Left colon (tissue), 1 donor: ENCODE results near the genes GRB10 and POM121L12.

GRCh38 chr7:50656630-50656988, 91.4 kb upstream of the DDC start:
- PRO-cap, result no peak

DNA sequence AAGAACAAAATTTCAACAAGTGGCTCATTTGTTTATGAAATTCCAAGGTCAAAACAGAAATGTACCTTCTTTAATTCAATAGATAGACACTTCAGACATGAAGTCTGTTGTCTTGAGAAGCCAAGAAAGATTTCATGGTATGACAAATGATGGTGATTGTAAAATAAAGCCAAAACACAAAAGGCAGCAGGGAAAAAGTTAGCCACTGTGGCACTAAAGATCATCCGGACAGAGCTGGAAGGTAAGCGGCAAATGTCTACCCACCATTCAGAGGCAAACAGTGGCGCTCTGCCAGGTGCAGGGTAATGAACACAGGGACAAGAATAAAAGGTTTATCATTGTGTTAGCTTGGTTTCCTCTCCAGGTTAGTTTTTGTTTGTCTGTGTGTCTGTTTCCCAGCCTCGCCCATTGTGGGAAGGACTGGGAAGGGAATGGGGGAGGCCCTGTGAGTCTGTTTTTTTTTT, 74.4 kb downstream of the GRB10 start:
- PRO-cap, result no peak

GRCh38 chr7:50710777-50711265, 71.9 kb downstream of the GRB10 start:
- PRO-cap, result no peak

- PRO-cap, result no peak
These were observed at the start of gene GRB10 for GRCh38 chr7:50782372-50783346. TSS of gene GRB10 (minus strand) at chr7:50782896.

- PRO-cap, result unidirectional peak, minus-strand start at chr7:51290125
These were observed 26.7 kb downstream of the COBL start for GRCh38 chr7:51289658-51290504.

DNA sequence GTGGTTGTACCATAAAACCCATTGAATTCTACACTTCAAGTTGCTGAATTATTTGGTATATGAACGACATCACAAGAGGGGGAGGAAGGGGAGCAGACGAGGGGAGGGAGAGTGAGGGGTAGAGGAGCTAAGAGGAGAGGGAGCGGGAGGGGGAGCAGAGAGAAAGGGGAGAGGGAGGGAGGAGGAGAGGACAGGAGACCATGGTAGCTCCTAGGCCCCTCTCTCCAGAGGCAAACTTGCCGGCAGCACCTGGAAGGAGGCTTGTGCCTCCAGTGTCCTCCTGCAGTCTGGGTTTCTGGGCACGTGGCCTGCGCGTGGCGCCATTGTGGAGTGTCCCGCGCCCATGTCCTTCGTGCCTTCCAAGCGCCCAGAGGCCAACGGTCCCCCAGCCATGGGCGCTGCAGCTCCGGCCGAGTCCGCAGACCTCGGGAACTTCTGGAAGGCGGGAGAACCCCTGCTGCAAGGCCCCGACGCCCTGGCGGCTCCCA, at the start of gene POM121L12:
Gene POM121L12, plus strand, starts transcription at position 353 of the 488 bp plus-strand sequence.
- PRO-cap, result no peak

DNA sequence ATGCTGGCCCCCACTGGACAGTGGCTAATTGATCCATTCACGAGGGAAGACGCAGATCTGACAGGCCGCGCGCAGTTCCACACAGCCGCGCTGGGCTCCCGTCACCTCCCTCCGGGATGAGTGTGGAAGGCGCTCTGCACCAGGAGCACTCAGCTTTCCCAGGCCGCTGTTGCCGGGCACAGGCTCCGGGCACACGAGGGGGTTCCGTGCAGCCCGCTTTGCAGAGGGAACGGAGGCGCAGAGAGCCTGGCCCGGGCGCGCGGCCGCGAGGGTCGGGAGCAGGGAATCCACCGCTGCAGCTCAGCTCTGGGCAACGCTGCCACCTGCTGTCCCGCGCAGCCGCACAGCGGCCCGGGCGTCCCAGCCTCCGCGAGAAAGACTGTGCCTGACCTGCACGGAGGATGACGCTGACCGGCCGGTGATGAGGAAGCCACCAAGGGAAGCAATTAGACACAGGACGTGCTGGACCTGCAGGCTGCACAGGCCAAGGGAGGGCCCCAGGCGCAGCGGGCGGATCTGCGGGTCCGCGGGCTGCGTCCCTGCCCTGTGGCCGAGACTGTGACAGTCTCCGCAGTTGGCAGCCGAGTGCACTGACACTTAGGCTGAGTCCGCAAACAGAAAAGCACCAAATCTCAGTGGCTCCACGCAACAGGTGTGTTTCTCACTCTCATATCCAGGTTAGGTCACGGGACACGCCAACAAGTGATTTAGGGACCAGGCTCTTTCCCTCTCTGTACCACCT, 94.6 kb downstream of the SEC61G start:
- PRO-cap, result bidirectional peak, plus-strand start at position 564 of the sequence, minus-strand start at position 308 of the sequence

GRCh38 chr7:55019388-55019789, 572 bp downstream of the EGFR start:
- PRO-cap, result bidirectional peak, plus-strand start at chr7:55019511, minus-strand start at chr7:55019484

GRCh38 chr7:55043531-55044148, 24.8 kb downstream of the EGFR start:
- PRO-cap, result no peak

GRCh38 chr7:55053515-55054745, 35.1 kb downstream of the EGFR start:
- PRO-cap, result no peak

GRCh38 chr7:55065449-55066325, 46.9 kb downstream of the EGFR start:
- PRO-cap, result no peak

DNA sequence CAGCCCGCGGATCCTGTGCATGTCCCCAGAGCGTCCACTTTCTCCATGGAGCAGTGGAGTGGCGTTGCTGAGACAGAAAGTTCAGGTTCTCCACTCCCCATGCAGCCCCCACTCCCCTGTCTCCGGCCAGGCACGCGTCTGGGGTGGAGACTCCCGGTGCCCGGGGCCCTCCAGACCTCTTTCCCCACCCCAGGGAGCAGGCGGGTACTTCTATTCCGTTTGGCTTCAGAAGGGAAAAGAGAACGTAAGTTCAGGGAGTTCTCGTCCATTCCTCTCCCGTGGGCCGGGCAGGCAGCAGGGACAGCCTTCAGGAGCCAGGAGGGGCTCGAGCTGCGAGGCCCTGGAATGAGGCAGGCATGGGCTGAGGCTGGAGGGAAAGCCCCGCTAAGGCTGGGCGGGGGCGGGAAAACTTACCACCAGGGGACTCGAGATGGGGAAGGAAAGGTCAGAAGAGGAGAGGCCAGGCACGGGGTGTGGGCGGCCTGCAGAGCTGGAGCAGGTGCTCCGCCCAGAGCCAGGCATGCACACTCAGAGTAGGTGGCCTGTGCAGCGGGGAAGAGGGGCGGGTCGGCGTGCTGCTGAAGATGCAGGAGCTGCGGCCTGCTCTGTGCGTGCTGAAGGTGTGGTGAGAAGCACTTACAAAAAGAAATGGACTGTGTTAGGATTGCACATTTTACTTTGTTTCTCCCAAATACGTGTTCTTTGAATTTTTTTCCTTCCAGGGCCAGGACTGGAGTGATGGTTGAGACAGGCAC, 60.1 kb downstream of the EGFR start:
- PRO-cap, result bidirectional peak, plus-strand start at position 555 of the sequence, minus-strand start at position 347 of the sequence

- PRO-cap, result no peak
These were observed 108.9 kb downstream of the EGFR start for GRCh38 chr7:55127802-55128072.

- PRO-cap, result no peak
These were observed 111.0 kb downstream of the EGFR start for GRCh38 chr7:55129613-55130388.

GRCh38 chr7:55144708-55145418, 126.0 kb downstream of the EGFR start:
- PRO-cap, result no peak

GRCh38 chr7:55146407-55146772, 127.6 kb downstream of the EGFR start:
- PRO-cap, result no peak

GRCh38 chr7:55188015-55188541, 169.3 kb downstream of the EGFR start:
- PRO-cap, result no peak

GRCh38 chr7:55190347-55190873, 171.6 kb downstream of the EGFR start:
- PRO-cap, result no peak

GRCh38 chr7:55191294-55192275, 172.8 kb downstream of the EGFR start:
- PRO-cap, result no peak

DNA sequence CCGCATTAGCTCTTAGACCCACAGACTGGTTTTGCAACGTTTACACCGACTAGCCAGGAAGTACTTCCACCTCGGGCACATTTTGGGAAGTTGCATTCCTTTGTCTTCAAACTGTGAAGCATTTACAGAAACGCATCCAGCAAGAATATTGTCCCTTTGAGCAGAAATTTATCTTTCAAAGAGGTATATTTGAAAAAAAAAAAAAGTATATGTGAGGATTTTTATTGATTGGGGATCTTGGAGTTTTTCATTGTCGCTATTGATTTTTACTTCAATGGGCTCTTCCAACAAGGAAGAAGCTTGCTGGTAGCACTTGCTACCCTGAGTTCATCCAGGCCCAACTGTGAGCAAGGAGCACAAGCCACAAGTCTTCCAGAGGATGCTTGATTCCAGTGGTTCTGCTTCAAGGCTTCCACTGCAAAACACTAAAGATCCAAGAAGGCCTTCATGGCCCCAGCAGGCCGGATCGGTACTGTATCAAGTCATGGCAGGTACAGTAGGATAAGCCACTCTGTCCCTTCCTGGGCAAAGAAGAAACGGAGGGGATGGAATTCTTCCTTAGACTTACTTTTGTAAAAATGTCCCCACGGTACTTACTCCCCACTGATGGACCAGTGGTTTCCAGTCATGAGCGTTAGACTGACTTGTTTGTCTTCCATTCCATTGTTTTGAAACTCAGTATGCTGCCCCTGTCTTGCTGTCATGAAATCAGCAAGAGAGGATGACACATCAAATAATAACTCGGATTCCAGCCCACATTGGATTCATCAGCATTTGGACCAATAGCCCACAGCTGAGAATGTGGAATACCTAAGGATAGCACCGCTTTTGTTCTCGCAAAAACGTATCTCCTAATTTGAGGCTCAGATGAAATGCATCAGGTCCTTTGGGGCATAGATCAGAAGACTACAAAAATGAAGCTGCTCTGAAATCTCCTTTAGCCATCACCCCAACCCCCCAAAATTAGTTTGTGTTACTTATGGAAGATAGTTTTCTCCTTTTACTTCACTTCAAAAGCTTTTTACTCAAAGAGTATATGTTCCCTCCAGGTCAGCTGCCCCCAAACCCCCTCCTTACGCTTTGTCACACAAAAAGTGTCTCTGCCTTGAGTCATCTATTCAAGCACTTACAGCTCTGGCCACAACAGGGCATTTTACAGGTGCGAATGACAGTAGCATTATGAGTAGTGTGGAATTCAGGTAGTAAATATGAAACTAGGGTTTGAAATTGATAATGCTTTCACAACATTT, 159.0 kb upstream of the LANCL2 start:
- PRO-cap, result no peak